Left ventricle myocardium (tissue), 1 donor: ENCODE results near the genes CLDN16, IL1RAP and UTS2B.

GRCh38 chr3:188414629-188415041, 260.7 kb downstream of the LPP start:
- PRO-cap = no peak

GRCh38 chr3:188438826-188439690, 285.1 kb downstream of the LPP start:
- PRO-cap = no peak

DNA sequence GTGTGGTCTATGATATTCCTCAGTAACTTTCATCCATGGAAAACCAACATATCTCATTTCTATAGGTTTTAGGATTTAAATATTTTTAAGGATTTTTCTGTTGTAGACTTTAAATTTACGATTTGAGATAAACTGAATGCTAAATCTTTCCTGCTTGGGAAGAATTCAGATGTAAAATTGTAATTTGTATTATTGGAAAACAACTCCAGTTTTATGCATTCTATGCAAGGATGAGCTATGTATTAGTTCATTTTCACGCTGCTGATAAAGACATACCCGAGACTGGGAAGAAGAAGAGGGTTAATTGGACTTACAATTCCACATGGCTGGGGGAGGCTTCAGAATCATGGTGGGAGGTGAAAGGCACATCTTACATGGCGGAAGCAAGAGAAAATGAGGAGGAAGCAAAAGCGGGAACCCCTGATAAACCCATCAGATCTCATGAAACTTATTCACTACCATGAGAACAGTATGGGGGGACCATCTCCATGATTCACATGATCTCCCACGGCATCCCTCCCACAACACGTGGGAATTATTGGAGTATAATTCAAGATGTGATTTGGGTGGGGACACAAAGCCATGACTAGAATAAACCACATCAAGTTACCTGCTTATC, 300.5 kb downstream of the LPP start:
- PRO-cap = no peak

DNA sequence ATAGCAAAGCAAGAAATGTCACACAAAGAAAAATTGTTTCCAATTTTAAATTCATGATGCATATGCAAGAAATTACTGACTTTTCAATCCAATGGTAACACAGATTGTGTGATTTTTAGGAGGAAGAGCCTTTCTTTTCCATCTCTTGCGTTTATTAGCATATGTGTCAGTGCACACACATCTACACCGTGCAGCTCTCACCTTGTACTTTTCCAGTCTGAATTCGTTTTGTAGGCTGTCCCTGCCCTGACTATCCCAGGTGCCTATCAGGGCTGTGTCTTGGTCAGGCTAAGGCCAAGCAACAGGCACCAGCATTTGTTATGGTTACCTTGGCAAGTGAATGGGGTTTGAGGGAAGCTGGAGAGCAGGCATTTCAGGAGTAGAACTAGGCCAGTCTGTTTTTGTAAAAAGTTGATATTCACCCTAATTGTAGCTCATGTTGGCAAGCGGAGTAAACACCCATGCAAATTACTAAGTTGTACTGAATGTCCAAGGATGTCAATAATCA, 489.5 kb upstream of the TPRG1 start:
- PRO-cap = no peak

- PRO-cap = no peak
These were observed 399.0 kb upstream of the TPRG1 start for GRCh38 chr3:188772675-188773343.

DNA sequence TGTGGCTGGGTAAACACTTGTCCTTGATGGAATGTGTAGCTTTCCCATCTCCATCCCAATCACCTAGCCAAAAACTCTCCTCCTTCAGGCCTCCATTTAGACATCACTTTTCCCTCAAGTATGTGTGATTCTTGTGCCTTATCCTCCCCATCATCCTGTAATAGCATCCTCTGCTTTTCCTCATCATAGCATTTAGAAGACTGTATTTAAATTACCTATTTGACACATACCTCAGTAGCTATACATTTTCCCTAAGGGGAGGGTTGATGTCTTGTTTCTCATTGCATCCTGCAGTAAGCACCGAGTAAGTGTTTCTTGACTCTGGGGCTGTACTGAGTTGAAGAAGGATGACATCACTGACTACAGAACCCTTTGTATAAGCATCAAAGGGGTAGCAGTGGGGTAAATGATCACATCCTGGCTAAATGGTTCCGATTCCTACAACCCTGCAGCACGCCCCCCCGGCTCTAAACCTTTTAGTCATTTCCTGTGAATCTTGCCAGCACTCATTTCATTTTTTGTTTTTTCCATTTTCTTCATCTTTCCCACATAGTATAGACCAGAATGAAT, 383.4 kb upstream of the TPRG1 start:
- PRO-cap = no peak

GRCh38 chr3:190058304-190059393, 62.0 kb downstream of the P3H2 start:
- PRO-cap = no peak

- PRO-cap = no peak
These were observed 43.6 kb downstream of the P3H2 start for GRCh38 chr3:190076819-190077784.

DNA sequence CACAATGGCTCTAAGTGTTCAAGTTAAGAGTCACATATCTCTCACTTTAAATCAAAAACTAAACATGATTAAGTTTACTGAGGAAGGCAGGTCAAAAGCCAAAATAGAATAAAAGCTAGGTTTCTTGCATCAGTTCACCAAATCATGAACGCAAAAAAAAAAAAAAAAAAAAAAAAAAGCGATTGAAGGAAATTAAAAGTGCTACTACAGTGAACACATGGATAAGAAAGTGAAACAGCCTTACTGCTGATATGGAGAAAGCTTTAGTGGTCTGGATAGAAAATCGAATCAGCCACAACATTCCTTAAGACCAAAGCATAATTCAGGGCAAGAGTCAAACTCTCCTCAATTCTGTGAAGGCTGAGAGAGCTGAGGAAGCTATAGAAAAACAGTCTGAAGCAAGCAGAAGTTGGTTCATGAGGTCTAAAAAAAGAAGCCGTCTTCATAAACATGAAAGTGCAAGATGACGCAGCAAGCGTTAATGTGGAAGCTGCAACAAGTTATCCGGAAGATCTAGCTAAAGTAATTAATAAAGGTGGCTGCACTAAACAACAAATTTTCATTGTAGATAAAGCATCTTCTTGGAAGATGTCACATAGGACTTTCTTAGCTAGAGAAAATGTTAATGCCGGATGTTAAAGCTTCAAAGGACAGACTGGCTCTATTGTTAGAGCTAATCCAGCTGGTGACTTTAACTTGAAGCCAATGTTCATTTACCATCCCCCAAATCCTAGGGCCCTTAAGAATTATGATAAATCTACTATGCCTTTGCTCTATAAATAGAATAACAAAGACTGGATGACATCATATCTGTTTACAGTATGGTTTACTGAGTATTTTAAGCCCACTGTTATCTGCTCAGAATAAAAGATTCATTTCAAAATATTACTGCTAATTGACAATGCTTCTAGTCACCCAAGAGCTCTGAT, 19.2 kb downstream of the P3H2 start:
- PRO-cap = no peak

DNA sequence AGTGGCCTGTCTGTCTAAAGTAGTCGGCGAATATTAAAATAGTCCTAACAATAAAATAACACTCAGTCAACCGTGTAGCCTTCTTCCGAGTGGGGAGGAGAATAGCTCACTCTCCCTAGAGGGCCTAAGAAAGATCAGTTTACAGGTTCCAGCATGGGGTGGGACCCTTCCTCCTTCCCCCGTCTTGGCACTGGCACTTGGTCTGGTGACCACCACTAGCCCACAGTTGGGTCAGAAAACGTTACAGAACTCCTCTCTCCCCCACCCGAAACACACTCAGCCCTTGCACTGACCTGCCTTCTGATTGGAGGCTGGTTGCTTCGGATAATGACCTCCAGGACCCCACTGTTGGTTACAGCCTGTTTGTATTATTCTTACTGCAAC, at the start of gene CLDN16:
CLDN16 (plus strand) TSS at position 371 of the 384 bp plus-strand sequence.
- PRO-cap = no peak

DNA sequence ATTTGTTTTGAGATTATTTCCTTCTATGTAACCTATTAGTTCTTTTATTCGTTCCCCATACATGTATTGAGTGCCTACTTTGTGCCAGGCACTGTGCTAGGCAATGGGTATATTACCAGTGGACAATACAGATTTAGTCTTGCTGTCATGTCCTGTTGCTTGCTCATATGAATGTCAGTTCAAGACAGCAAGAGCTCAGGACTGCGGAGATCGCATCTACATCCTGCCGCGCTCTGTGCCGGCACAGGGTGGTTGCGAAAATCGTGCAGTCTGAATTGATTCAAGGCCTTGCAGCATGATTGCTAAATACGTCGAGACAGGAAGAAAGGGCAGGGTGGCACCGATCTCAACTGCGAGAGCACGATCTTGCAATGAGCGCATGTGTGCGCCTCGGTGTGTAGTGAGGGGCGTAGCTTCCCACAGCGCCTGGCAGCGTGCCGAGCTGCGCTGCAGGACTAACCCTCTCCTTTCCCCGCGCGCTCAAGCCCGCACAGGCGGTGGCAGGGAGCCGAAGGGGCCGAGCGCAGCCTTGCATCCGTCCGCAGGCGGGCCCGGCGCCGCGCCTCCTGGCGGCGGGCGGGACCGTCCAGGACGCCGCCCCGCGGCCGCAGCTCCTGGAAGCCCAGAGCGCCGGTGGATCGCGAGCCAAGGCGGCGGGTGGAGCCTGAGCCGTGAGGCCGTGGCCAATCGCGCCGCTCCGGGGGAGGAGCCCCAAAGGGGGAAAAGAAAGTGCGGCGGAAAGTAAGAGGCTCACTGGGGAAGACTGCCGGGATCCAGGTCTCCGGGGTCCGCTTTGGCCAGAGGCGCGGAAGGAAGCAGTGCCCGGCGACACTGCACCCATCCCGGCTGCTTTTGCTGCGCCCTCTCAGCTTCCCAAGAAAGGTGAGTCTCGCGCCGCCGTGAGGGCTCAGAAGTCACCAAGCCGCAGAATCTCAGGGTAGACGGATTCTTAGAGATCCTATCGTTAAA, at the start of gene IL1RAP:
IL1RAP (plus strand) TSS at position 748 of the 969 bp plus-strand sequence.
- PRO-cap = bidirectional peak, plus-strand start at position 753 of the sequence, minus-strand start at position 568 of the sequence

GRCh38 chr3:190617277-190617839, 103.5 kb downstream of the IL1RAP start:
- PRO-cap = no peak

- PRO-cap = no peak
These were observed 164.2 kb downstream of the IL1RAP start for GRCh38 chr3:190678082-190678406.

GRCh38 chr3:191168154-191168427, 30.9 kb upstream of the OSTN start:
- PRO-cap = unidirectional peak, plus-strand start at chr3:191168254

- PRO-cap = unidirectional peak, minus-strand start at chr3:191330496
These were observed at the start of gene UTS2B for GRCh38 chr3:191330309-191331018. TSS of gene UTS2B (minus strand) at chr3:191330526.

GRCh38 chr3:191356561-191357412, 26.5 kb upstream of the UTS2B start:
- PRO-cap = no peak

- PRO-cap = no peak
These were observed 319.3 kb downstream of the FGF12 start for GRCh38 chr3:192407959-192408563.

- PRO-cap = bidirectional peak, plus-strand start at chr3:192571478, minus-strand start at chr3:192571400
These were observed 156.2 kb downstream of the FGF12 start for GRCh38 chr3:192571136-192571546.

- PRO-cap = no peak
These were observed 30.5 kb downstream of the MB21D2 start for GRCh38 chr3:192887012-192887629.

GRCh38 chr3:193311068-193311529, 67.5 kb downstream of the ATP13A5 start:
- PRO-cap = unidirectional peak, minus-strand start at chr3:193311320